Mesenchymal stem cell of Wharton's jelly (primary cell): Measurements from ENCODE around the gene PDCD1.

DNA sequence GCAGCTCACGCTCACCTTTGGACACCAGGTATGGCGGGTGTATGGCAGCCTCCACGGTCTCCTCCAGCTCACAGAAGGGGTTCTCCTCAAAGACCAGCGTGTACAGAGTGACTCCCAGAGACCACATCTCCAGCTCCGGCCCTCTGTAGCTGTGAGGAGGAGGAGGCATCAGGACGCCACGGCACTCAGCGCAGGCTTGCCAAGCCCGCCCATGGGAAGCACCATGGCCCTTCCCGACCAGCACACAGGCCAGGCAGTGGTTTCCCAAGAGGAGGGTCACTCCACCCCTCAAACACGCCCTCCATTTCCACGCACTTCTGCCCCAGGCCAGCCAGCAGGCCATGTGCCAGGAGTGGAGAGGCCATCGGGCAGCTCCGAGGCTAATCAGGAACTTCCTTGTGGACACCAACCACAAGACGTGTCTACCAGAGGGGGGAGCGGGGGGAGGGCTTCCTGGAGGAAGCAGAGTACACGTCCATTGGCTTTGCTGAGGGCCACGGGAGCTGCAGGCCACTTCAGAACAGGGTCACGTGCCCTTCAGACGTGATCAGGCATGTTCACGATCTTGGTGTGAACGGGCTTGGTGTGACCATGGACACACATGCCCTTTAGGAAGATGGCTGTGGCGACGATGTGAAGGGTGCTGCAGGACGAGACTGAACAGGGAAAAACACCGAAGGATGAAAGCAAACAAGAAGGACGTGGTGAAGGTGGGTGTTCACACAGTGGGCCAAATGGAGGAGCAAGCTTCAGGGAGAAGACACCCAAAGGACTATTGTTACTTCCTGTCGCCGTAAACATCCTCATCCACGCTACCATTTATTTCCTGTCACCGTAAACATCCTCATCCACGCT lies 6.3 kb upstream of the MTERF4 start:
- CAGE, long polyA plus RNA = no peak

- CAGE, long polyA plus RNA = no peak
Observed at GRCh38 chr2:241109419-241110332, 7.6 kb upstream of the MTERF4 start.

GRCh38 chr2:241235419-241235943 lies 47.0 kb downstream of the ANO7 start:
- CAGE, long polyA plus RNA = no peak

DNA sequence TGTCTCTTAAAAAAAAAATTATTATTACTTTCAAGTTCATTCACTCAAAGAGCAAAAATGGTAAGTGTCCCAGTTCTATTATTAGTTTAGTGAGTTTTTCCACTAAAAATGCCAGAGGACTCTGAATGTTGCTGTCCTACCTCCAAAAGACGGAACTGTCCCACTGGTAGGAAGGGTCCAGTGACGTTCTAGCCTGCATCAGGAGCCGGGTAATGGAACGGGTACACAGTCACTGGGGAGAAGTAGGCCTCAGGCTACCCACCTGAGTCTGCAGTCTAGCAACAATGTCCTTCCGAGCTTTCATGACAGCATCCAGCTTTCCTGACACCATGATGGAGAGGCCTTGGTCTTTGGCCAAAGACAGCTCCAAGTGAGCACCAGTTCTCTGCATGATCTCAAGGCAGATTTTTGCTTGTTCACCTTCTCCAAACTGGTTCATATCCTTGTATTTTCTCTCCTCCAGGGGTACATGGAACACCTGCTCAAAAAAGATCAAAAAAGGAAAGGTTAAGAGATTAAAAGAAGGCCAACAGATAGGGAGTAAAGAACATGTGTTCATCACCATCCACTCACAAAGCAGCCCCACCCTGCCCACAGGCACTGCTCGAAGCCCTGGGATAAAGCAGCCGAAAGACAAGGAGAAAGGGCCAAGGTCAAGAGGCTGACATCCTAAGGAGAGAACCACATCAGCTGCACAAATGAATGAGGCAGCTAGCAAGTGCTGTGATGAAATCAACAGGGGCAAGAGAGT lies 52.8 kb downstream of the HDLBP start:
- CAGE, long polyA plus RNA = no peak

- CAGE, long polyA plus RNA = no peak
Observed at GRCh38 chr2:241314154-241314426, 1.4 kb downstream of the HDLBP start.

GRCh38 chr2:241560748-241561513 lies 2.4 kb downstream of the BOK start:
- CAGE, long polyA plus RNA = no peak

DNA sequence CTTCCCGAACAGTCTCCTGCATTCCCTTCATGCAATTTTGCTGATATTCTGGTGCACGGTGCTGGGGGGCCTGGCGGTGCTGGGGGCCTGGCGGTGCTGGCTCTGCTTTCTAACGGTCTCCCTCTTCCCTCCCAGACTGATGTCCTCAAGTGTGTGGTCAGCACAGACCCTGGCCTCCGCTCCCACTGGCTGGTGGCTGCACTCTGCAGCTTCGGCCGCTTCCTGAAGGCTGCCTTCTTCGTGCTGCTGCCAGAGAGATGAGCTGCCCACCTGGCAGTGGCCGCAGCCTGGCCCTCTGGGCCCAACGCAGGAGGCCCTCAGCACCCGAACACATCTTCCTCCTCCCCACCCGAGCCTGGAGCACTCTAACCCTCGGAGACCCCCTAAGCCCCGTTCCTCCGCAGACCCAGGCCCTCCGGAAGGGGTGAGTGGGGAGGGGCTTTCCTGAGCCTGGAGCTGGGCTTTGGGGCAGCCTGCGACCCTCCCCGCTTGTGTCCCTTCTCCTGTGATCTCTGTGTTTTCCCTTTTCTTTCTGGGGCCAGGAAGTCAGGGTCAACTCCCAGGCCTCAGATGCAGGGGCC lies 13.7 kb downstream of the BOK start:
- CAGE, long polyA plus RNA = no peak

- CAGE, long polyA plus RNA = no peak
Observed at GRCh38 chr2:241758924-241759420, 17.6 kb upstream of the GAL3ST2 start.

- CAGE, long polyA plus RNA = no peak
Observed at GRCh38 chr2:241773683-241773937, 3.0 kb upstream of the GAL3ST2 start.

- CAGE, long polyA plus RNA = no peak
Observed at GRCh38 chr2:241809378-241809692, 342 bp downstream of the NEU4 start.

DNA sequence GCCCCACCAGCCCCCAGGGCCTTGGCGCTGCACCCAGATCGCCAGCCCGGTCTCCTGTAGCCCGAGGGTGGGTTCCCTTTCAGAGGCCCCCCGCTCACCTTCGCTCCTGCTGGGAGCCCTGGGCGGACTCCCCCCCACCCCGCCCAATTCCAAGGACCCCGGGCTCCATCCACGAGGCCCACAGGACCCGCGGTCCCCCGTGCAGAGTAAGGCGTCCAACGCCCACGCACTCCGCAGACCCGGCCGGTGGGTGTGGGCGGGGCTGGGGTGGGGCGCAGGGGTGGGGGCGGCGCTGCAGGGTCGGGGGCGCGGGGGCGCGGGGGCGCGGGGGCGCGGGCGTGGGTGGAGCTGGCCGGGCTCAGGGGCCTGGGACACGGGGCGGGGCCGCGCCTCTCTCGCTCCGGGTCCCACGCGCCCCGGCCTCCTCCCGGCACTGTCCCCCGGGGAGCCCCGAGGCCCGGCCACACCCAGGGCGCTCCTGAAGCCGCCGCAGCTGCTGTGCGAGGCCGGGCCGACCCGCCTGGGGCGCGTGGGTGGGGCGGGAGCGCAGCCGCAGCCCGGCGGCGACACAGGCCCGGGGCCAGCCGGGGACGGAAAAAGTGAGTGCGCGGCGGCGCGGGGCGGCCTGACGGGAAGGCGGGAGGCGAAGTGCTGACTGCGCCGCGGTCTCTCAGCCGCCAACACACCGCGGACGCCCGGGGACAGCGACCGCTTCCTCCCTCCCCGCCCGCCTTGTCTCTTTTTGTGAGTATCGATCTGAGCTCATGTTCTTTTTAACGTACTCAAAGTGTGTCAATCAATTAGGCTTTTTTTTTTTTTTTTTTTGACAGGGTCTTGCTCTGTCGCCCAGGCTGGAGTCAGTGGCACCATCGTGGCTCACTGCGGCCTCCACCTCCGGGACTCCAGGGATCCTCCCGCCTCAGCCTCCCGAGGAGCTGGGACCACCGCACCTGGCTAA lies 14.7 kb downstream of the PDCD1 start:
- CAGE, long polyA plus RNA = no peak

- CAGE, long polyA plus RNA = no peak
Observed at GRCh38 chr2:241858740-241859283, at the start of gene PDCD1. Gene PDCD1, minus strand, starts transcription at chr2:241858894.

GRCh38 chr2:241859442-241860622 lies 1.1 kb upstream of the PDCD1 start:
- CAGE, long polyA plus RNA = no peak

- CAGE, long polyA plus RNA = no peak
Observed at GRCh38 chr2:241863089-241864223, 4.8 kb upstream of the PDCD1 start.

DNA sequence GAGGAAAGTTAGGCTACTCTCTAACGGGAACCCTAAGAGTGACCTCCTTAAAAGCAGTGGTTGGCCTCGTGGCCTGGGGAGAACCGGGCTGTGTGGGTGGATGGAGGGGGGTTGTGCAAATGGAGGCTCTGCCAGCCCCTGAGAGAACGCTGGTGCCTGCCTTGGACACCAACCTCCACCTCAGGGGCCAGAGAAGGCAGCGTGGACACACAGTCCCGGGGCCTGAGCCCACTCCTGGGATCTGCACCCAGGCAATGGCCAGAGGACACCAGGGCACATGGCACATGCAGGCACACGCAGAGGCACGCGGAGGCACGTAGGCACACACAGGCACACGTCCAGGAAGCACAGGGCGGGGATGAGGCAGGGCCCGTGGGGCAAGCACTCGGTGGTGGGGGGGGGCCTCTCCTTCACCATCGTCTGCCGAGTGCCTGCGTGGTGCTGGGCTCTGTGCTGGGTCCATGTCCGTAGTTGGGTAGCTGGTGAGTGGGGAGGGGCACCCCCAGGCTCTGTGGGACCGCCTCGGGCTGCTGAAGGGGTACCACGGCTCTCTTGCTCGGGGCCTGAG lies 4.6 kb downstream of the FAM240C start:
- CAGE, long polyA plus RNA = no peak

- CAGE, long polyA plus RNA = no peak
Observed at GRCh38 chr2:241915376-241915978, 15.2 kb upstream of the FAM240C start.

GRCh38 chr2:241925910-241926435 lies 25.7 kb upstream of the FAM240C start:
- CAGE, long polyA plus RNA = no peak

DNA sequence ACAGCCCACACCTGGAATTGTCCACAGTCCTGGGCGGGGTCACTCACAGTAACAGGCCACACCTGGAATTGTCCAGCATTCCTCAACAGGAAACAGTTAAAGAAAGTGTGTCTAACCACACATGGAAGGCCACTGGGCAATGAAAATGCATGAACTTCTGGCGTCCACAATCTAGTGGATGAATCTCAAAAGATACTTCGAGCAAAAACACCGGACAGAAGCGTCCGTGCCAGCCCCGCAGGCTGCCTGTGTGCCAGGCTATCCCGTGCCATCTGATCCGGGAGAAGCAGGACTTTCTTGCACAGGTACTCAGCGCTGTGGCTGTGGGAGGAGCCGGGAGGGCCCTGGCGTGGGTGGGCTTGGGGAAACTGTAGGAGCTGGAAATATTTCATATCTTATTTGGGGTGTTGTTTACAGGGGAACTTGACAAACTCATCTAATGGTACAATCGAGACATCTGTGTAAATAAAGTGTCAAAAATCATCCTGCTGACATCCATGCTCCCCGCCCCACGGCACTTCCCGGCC lies 83.0 kb upstream of the FAM240C start:
- CAGE, long polyA plus RNA = no peak